ENCODE data around the genes IPO4, TGM1, NOP9, NYNRIN and CTSG.

GRCh38 chr14:24188478-24189292 is at the start of gene IPO4:
TSS of gene IPO4 (minus strand) at chr14:24188816.
- PRO-cap: unidirectional peak, minus-strand start at chr14:24188785

GRCh38 chr14:24235554-24236321 is 3.0 kb downstream of the GMPR2 start:
- PRO-cap: no peak

DNA sequence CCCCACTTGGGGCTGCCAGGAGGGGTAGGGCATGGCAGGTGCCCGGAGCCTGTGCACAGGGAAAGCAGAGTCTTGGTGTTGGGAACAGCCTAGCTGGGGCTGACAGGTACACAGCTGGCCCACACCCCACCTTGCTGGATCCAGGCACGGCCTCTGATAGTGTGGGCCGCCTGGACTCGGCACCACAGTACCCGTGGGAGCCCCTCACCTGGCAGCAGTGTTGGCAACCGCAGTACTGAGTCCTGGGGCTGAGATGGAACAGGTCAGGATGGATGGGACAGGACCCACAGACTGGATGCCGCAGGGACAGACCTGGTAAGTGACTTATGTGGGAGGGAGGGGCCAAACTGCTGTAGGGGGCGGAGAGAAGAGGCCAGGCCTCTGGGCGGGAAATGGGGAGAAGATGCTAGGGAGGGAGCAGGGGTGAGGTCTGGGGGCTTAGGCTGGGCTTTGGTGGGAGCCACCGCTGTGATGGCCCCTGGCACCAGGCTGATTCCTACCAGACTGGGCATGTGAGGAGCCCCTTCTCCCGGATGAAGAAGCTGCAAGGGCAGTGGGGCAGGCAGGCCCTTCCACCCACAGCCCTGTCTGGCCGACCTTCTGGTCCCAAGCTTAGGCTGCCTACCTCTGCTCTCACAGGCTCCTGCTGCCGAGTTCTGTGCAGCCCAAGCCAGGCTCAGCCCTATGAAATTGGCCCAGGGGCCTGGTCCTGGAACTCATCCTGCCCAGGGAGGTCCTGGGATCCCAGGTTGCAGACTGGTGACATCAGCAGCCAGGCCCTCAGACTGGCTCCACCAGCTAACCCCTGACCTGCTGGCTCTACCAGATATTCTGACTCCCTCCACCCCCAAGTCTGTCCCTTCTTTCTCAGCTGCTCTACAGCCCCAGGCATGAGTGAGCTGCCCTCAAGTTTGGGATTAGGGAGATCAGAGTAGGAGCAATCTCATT is at the start of gene TGM1:
Gene TGM1 (minus strand): TSS at position 297 of the 948 bp plus-strand sequence.
- PRO-cap: no peak

GRCh38 chr14:24299537-24300275 is at the start of gene NOP9:
TSS of gene NOP9 (plus strand) at chr14:24299850.
- PRO-cap: bidirectional peak, plus-strand start at chr14:24299862, minus-strand start at chr14:24299751

GRCh38 chr14:24309178-24309727 is 687 bp upstream of the LTB4R2 start:
- PRO-cap: no peak

DNA sequence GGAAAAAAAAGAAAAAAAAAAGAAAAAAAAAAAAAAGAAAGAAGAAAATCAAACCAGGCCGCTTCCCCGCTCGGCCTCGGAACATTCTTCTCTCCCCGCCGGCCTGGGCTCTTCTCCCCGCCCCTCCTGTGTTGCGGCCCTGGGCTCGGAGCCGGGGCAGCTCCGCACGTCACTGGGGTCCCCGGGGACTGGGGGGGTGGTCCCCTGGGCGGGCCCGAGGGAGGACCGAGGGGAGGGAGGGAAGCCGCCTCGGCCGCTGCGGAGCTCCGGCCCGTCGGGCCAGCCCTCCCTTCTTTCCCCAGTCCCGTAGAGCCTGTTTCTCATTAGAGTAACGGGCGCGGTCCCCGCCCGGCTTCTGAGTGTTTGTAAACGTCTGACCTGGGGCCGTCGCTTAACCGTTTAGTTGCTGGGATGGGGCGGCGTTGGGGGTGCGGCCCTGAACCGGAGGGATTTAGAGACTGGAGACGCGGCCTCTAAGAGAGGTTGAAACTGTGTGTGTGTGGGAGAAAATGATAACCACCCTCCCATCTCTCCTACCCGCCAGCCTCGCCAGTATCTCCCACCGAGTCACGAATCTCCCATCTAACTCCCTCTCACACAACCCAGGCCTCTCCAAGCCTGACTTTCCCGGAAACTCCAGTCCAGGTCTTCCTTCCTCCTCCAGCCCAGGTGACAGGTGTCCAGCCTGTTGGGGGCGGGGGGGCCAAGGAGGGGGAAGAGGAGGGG is 1.3 kb upstream of the NFATC4 start:
- PRO-cap: bidirectional peak, plus-strand start at position 323 of the sequence, minus-strand start at position 107 of the sequence

DNA sequence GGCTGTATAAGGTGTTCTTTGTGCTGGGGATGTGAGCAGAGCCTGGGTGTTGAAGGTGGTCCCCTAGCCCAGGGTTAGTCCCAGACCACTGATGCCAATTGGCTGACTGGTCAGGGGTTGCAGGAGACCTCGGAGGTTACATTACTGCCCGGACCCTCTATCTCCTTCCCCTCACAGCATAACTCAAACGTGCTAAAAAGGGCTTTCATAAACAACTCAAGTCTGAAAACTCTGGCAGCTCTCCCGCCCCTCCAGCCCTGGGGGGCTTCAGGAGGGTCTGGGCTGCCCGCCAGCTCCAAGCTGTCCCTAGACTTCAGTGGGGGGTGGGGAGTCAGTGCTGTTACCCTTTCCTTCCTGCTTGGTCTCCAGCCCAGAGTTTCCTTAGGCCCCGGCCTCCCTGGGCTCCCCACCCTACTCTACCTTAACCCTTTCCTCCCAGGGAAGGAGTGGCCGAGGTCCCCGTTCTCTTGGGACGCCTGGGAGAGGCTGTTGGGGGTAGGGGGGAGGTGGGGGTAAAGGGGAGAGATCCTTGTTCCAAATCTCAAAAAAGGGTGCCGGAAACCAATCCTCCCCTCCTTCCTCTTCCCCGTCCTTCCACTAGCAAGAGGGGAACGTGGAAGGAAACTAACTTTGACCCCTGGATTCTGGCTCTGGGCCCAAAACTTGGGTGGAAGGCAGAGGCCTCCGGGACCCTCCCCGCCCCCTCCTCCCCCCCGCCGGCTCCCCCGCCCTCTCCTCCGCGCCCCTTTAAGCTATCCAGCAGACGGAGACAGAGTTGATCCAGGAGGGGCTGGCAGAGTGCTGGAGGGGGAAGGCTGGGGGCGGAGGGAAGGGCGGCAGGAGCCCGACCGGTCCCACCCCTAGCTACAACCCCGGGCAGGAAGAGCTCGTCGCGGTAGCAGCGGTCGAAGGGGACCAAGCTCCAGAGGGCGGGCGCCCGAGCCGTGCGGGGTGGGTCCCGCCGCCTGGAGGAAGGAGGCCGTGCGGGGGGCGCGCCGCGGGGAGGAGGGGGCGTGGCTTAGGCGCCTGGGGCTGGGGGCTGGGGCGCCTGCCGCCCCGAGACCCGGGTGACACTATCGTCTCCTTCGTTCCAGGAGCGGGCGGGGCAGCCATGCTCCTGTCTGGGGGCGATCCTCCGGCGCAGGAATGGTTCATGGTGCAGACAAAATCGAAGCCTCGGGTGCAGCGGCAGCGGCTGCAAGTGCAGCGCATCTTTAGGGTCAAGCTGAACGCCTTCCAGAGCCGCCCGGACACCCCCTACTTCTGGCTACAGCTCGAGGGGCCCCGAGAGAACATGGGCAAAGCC is at the start of gene NYNRIN:
Gene NYNRIN (plus strand): TSS at position 868 of the 1,306 bp plus-strand sequence.
- PRO-cap: unidirectional peak, plus-strand start at position 925 of the sequence

DNA sequence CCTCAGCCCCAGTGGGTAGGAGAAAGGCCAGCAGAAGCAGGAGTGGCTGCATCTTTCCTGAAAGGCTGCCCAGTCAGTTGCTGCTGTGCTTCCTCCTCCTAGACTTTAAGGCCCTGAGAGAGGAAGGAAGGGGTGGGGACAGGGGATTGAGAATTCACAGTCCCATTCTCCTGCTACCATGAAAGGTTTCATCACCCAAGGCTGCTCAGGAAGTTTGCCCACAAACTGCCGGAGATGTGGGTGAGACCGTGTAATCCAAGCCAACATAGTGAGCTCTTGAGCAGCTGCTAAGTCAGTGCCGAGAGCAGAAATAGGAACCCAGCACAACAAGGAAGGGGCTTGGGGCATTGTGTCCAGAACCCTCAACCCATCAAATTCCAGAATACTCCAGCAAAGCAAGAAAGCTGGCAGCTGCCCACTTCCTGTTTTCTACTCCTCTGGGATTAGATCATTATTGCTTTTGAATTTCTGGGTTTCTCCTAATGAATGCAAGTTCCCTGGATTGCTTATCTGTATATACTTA is at the start of gene CTSG:
Gene CTSG (minus strand): TSS at position 79 of the 523 bp plus-strand sequence.
- PRO-cap: no peak

- PRO-cap: no peak
Measured at GRCh38 chr14:24965987-24966703, 83.8 kb downstream of the STXBP6 start.

DNA sequence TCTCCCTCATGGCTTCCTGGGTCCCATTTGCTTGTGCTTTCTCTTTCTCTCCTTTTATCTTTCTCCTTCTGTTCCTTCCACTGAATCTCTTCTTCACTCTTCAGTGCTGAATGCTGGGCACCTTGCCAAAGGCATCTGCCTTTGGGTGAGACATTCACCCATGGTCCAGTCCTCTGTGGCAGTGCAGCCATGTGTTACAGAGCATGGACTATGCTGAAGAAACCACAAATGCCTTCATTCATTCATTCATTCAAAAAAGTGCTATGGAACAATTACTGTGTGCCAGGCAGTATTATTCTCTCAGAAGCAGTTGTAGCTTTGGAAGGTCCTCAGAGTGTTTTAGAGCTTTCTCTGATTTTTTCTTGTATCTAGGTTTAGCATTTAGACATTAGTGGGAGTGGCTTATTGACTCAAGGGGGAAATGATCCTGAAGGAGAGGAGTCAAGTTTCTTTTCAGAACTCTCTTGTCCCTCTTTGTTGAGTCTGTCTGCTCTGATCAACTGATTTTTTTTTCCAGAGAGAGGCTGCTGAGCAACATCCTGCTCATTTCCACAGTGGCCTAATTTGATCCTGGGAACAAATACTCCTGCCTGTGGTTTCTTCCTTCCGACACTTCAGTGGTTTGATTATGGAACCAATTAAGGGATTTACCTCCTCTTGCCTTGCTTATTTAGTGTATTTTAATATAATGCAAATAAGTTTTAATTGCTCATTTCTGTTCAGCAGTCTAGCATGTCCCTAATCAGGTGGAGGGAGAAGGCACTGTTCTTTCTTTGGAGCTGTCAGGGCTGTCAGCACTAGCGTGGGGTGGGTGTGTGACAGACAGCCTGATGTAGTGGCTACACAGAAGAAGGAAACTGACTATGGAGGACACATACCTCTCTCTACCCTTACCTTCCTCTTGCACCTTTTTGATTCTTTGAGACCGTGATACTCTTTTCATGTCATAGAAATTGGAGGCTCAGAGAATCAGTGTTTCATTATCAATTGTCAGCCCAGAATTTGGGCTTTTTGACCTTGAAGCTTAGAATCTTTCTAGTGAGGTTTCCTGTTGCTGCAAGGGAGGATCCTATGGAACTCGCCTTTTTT is 344.8 kb upstream of the STXBP6 start:
- PRO-cap: no peak

DNA sequence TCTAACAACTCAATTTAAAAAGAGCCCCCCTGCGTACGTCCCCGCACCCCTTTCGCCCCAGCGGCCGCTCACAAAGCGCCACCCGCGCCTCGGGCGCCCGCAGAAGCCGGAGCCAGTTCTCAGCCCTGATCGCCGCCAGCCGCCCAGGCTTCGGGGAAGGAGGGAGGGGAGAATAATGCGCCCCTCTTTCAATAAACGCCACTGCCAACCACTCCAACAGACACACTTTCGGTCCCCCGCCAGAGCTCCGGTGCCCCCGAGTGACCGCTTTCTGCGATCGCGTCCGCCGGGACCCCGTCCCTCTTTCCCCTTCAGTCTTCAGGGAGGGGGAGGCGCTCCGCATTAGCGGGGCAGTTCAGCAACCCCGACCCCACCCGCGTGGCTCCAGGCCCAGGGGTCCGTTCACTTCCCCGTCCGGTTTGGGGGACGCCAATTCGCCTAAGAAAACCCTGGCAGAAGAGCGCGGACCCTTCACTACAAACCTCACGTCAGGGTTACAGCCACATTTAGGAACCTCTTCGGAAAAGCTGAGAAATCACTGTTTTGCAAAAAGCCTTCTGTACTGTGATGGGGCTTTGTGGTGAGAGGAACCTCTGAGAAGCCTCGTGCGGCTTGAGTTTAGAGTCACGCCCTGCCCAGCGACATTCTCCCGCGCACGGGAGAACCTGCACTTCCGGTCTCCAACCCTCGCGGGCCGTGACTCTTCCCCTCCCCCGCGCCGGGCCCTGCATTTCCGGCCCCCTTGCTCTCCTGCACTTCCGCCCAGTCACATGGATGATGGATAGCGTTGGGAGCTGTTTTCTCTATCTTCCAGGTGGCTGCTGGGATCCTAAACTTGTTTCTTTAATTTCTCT is 18.8 kb downstream of the FOXG1 start:
- PRO-cap: unidirectional peak, minus-strand start at position 667 of the sequence

- PRO-cap: no peak
Measured at GRCh38 chr14:29745832-29746314, 181.8 kb downstream of the PRKD1 start.

DNA sequence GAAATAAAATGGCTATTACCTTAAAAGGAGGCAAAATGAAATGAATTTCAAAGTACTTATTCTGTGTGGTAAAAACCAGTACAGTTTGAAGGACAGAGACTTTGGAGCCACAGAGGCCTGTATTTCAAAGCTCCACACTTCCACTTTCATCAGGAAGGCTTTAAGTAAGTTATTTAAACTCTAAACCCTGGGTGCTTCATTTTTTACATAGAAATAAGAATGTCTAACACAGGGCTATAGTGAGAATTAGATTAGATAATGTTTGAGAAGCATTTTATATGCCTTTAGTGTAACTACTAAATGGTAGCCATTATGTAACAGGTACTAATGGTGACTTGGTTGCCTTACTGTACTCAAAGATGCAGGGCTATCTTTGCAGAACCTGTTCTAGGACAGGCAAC is 267.3 kb upstream of the PRKD1 start:
- PRO-cap: no peak

- PRO-cap: no peak
Measured at GRCh38 chr14:30223032-30223699, 295.5 kb upstream of the PRKD1 start.

GRCh38 chr14:30622430-30623100 is 446 bp downstream of the SCFD1 start:
- PRO-cap: no peak

- PRO-cap: no peak
Measured at GRCh38 chr14:30875384-30875816, 1.0 kb downstream of the COCH start.

- PRO-cap: no peak
Measured at GRCh38 chr14:30891133-30891509, 16.8 kb downstream of the COCH start.

DNA sequence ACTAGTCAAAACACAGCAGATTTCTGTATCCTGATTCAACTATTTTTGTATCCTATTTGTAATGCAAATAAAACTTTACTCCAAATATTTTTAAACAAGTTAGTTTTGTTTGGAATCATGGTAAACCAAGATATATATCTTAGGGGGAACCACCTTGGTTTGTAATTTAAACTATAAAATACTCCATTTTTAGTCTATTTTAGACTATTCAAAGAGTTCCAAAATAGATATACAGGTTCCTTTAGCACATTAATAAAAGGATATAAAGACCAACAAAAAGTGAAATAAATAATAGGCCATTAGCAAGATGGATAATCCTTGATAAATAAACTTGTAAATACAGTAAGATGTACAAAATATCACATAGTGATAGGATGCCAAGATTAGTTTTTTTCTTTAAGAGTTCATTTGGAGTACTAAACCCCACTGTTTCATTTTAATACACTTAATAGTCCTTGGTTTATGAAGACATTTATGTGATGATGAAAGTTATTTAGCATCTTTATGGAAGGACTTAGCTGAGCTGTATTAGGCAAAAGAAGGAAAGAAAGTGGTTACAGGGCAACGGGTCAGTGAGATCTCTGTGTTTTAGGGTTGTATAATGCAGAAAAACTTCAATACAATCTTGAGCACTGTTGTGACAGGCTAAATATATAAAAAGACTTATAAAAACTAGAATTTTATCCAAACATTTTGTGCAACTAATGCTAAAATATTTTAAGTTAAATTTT is 20.0 kb downstream of the COCH start:
- PRO-cap: no peak

- PRO-cap: no peak
Measured at GRCh38 chr14:30907876-30908450, 33.6 kb downstream of the COCH start.

DNA sequence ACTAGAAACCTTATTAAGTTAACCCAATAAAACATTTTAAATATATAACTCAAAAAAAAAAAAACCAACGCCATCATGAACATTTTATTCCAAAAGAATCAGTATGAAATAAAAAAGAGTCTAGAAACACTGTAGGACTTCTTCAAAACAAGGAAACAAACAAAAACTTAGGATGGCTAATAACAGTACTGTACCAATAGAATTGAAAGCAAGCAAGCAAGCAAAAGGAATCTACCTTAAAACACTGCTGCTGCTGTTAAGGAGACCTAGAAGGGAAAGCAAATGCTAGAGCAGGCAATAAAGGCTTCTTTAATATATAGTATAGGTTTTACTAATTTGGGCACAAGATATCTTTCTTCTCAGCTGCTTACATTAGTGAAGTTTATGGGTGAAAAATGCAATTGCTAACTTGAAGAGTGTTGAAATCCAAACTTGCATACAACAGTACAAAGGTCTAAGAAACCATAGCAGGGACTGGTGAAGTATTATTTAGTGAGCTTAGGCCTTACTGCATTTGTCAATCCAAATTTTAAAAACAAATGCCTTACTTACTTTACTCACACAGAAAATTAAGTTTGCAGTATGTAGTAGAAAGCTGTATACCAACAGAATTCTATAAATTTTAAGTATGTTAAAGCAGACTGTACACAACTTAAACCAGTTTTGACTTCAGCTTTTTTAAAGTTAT is 1.5 kb upstream of the AP4S1 start:
- PRO-cap: no peak